Hair follicle dermal papilla cell (primary cell): Measurements from ENCODE around the gene CIC.

DNA sequence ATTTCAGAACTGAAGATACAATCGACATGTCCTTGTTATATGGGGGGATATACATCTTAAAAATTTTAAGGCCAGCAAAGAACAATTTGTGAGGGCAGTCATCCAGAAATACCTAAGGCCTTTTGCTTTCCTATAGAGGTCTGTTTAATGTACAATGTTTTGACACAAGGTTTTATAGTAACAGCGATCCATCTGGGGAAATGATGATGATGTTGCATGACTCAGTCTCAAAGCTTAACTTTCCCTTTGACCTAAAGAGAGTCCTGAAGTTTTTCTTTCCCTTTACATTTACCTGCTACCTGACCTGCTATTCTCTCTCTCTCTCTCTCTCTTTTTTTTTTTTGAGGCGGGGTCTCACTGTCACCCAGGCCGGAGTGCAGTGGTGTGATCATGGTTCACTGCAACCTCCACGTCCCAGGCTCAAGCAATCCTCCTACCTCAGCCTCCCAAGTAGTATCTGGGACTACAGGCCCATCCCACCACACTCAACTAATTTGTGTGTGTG, 20.1 kb upstream of the CEACAM6 start:
- CAGE, long polyA plus RNA = no peak

GRCh38 chr19:41792269-41793023, 3.9 kb upstream of the CEACAM3 start:
- CAGE, long polyA plus RNA = no peak

- CAGE, long polyA plus RNA = no peak
These were observed 5.5 kb downstream of the CEACAM3 start for GRCh38 chr19:41801745-41802504.

- CAGE, long polyA plus RNA = no peak
These were observed 523 bp downstream of the LYPD4 start for GRCh38 chr19:41843827-41844492.

- CAGE, long polyA plus RNA = no peak
These were observed 8.7 kb downstream of the ARHGEF1 start for GRCh38 chr19:41891697-41892061.

GRCh38 chr19:41907783-41908361, 20.4 kb downstream of the ERFL start:
- CAGE, long polyA plus RNA = no peak

DNA sequence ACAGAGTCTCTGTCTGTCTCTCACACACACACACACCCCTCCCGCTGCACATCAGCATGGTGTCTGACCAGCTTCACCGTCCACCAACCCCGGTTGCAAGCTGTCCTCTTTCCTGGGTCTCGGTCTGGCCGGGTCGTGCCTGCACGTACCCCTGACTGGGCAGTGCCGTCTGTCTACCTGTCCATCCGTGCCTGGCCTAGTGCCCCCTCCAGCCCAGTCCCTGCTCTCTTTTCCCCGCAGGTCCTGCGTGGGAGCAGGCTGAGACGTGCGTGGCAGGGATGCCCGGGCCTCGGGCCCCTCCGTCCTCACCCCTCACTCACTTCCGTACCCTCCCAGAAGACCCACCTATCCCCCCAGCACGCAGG, 16.0 kb downstream of the ERFL start:
- CAGE, long polyA plus RNA = no peak

- CAGE, long polyA plus RNA = no peak
These were observed 15.6 kb downstream of the ERFL start for GRCh38 chr19:41912657-41913088.

- CAGE, long polyA plus RNA = no peak
These were observed 17.8 kb downstream of the POU2F2 start for GRCh38 chr19:42114410-42114953.

- CAGE, long polyA plus RNA = no peak
These were observed 10.8 kb downstream of the POU2F2 start for GRCh38 chr19:42121137-42122182.

DNA sequence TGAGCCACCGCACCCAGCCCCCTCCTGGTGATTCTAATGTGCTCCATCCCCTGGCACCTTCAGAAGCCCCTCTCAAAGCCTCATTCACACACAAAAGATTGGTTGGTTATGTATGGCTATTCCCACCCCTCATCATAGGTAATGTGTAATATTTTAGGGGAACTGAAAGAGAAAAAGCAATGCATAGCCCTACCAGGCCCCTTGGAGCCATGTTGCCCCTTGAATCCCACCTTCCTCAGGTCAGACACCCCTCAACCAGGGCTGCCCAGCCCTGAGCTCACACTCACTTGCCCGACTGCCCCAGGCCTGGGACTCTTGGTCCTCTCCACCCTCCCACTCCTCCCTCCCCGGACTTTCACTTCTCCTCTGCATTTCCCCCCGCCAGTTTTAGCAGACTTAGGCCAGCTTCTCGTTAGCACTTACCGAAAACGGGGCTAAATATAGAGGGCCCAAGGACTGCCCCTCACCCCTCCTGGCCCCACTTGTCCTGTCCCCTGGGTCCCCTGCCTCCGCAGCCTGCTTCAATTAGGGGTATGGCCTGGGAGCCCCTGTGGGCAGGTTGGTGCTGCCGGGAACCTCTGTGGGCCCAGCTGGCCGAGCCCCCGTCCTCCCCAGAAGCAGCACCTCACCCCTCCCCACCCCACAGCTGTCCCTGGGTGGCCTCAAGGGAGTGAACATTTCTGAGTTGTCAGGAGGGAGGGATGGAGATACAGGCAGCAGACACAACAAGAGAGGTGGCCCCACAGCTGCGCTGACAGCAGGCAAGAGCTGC, 2.9 kb downstream of the POU2F2 start:
- CAGE, long polyA plus RNA = no peak

DNA sequence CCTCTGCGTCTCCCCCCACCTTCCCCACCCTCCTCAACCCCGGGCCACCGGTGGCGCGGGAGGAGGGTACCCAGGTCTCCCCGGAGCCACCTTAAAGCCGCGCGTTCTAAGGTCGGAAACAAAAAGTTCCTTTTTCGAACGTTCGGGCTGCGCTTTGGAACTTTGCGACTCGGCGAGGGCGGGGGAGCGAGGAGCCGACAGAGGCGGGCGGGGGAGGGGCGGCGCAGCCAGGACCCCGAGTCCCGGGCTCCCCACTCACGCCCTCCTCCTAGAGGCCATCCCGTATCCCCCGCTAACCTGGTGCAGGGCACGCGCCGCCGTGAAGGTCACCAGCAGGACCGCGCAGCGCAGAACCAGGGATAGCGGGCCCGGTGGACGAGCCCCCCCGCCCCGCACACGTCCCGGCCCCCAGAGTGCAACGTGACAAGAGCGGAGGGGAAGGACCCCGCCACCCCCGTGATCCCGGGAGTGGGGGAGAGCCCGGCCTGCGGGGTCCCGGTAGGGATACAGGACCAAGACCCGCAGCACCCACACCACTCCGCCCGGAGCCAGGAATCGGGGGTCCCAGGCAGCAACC, 600 bp downstream of the ERF start:
- CAGE, long polyA plus RNA = no peak

- CAGE, long polyA plus RNA = no peak
These were observed at the start of gene CIC for GRCh38 chr19:42268393-42269372. Gene CIC, plus strand, starts transcription at chr19:42269252.

DNA sequence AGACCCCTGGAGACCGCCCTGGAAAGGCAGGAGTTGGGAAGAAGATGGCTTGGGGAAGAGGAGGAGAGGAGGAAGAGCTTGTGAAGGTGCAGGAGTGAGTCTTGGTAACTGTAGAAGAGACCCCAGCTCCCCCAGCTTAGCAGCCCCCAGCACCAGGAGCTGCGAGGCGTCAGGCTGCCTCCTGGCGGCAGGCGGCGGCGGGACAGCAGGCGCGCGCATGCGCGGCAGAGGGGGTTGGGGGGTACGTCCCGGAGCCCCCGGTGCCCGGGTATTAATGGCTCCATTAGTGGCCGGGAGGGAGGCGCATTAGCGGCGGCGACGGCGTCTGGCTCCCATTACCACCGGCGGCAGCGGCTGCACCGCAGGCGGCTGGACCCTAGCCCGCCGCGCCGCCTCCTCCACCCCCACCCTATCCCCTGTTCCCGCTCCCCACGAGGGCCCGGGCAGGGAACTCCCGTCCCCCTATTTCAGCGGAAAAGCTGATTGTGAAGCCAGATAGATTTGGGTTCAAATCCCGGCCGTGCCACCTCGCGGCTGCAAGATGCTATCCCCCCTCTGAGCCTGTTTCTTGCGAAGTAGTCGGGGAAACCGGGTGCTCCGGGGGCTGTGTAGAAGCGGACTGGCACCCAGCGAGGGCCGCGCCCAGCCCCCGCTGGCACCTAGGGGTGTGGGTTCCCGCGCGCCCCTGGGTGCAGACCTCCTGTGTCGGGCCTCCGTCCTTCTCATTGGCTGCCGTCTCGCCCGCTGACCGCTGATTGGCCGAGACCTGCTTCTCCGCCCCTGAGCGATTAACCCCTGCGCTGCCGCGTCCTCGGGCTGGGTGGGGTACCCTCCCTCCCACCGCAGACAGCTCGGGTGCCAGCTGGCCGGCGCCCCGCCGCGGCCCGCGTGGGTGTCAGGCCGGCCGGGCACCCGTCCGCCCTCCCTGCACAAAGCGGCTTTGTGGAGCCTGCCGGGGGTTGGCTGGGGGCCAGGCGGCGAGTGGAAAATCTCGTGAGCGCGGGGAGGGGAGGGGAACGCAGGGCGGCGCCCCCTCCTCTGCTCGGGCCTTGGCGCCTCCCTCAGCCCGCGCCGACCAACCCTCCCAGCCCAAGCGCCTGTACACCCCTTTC, 11.1 kb downstream of the CIC start:
- CAGE, long polyA plus RNA = no peak

DNA sequence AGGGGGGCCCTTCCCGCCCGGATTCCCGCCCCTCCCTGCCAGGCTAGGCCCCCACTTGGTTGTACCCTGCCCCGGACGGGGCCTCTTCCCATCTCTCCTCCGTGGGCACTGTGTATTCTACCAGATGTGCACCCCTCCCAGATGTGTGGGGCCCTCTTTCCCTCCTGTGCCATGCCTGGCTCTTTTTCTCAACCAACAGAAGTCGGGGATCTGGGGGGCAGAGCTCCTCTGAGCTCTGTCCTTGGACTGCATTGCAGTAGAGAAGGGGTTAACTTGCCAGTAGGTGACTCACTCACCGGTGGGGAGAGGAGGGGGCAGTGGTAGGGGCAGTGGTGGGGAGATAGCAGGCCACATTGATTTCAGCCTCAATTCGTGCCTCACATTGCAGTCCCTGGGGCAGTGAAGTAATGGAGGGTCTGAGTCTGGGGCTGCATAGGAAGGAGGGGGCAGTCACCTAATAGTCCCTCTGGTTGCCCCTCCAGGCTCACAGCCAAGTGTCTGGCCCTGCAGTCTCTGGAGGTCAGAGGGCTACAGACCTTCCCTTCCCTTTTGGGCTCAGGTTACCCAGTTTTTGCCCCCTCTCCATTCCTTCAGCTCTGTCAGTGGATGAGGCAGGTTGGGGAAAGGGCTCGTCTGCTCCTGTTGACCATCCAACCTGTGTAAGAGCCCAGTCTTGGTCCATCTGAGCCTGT, 12.8 kb downstream of the CIC start:
- CAGE, long polyA plus RNA = no peak

DNA sequence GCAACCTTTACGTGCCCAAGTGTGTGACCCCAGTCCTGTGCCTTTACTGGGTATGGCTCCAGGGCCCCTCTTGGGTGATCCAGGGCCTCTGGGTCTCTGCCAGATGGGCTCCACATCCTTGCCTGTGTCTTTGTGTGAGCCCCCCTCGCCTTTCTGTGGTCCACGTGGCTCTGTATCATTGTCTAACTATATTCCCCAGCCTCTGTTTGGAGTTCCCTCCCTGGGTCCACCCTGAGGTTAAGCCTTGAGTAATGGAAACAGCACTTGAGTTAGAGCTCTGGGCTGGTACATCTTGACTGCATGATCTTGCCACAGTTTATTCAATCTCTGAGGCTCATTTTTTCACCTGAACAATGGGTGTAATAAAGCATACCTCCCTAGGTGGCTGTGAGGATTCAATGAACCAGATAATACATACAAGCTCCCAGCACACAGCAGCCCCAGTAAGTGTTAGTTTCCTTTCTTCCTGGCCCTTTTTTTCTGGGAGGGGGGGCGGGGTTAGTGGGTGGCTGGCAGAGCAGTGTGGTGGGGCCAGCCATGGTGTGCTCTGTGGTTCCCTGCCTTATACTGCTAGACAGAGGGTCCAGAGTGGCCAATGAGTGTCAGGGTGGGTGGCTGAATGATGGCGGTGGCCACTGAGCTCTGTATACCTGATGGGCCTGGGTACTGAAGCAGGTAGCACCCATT, 13.5 kb downstream of the CIC start:
- CAGE, long polyA plus RNA = no peak

- CAGE, long polyA plus RNA = no peak
These were observed 7.5 kb upstream of the PRR19 start for GRCh38 chr19:42294148-42295070.

GRCh38 chr19:42365197-42365548, 24.9 kb downstream of the CNFN start:
- CAGE, long polyA plus RNA = no peak

DNA sequence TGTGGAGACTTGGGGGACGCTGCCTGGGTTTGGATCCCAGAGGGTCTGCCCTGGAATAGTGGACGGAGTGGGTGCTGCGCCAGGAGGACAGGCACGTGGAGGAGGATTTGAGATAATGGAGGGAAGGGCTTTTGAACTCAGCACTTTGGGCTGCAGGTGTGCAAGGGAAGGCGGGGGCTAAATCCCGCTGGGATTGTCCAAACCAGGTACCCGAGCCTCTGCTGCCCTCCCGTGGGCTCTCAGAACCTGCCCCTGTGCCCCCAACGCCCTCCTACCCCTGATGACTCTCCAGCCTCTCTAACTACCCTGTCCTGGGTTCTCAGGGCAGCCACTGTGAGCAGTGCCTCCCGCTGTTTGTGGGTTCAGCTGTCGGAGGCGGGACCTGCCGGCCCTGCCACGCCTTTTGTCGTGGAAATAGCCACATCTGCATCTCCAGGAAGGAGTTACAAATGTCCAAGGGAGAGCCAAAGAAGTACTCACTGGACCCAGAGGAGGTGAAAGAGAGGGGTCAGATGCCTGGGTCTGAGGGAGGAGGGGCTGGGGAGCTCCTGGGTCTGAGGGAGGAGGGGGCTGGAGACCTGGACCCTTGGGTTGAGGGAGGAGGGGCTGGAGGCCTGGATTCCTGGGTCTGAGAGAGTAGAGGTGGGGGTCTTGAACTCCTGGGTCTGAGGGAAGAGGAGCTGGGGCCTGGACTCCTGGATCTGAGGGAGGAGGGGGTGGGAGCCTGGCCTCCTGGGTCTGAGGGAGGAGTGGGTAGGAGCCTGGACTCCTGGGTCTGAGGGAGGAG, 20.0 kb downstream of the CNFN start:
- CAGE, long polyA plus RNA = no peak

DNA sequence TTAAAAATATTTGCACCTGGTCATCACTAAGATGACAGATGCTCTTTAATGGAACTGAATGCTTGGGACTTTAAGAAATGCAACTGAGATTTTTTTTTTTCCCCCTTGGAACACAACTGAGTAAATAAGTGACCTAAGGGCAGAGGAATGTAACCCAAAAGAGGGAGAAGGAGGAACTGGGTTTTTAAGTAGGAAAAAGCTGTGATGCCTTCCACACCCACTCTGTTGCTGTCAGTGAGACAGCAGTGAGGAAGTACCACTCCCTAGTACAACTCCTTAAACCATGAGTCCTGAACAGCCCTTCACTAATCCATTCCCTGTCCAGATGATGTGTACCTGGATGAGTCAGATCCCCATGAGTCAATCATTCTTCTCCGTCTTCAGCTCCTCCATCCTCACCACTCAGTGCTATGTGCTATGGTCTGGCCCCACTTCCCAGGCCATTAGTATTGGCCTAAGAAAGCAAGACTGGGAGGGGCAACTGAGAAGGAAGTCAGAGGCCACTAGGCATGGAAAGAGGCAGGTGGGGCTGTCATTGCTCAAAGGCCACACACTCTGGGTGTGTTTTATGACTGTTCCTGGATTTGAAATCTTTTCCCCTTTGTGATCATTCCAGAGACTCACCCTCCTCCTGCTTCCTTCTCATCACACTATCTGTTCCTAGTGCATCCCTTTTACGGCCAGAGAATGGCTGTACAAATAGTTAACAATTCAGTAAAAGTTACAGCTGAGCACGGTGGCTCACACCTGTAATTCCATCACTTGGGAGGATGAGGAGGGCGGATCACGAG, 13.0 kb upstream of the CXCL17 start:
- CAGE, long polyA plus RNA = no peak